ENCODE data around the genes RAB43, H1-10 and MBD4.

- PRO-cap, 4 experiments: no peak in any of the 4 experiments
- RAMPAGE, long total RNA, 2 experiments: no peak in any of the 2 experiments
Measured at GRCh38 chr3:128743275-128743884, 17.4 kb downstream of the RAB7A start.

GRCh38 chr3:128898902-128899479 lies 19.6 kb downstream of the ACAD9 start:
- PRO-cap, 4 experiments: no peak in any of the 4 experiments
- RAMPAGE, long total RNA, 2 experiments: no peak in any of the 2 experiments

DNA sequence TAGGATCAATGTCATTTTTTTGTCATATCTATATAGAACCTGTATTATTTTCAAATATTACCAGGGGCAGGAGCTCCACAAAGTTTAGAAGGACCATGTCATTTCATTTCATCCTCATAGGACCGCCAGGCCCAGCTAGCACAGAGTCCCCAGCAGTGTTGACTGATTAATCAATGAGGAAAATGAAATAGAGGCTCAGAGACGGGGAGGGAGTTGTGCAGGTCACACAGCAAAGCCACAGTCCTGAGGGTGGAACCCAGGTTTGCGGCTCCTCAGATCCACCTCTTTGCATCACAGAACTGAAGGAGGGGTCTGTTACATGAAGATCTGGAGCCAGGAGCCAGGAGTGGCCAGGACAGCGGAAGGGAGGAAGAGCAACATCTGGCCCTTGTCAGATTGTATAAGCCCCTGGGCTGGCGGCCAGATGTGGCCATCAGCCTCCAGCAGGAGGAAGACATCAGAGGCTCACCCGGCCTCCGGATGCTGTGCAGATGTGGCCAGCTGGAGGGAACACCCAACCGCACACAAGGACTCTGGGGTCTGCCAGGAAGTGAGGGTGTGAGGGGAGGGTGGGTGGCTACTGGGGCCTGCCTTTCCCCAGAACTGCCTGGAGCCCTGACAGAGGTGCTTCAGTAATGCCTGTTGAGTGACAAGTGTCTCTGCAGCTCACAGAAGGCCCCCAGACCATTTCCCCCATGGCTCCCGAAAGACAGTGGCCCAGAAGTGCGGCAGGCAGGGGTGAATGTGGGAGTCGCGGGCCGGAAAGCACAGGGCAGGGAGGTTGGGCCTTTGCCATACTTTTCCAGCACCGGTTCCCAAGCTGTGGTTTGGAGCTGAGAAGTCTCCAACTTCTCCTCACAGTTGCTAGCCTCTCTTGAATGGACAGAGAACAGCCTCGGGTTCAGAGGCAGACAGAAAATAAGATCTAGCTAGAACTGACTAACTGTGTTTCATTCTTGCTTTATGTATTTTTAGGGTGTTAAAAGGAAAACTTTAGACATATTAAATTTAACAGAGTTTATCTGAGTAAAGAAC lies 21.3 kb downstream of the EFCC1 start:
- PRO-cap, 4 experiments: no peak in any of the 4 experiments
- RAMPAGE, long total RNA, 2 experiments: no peak in any of the 2 experiments

DNA sequence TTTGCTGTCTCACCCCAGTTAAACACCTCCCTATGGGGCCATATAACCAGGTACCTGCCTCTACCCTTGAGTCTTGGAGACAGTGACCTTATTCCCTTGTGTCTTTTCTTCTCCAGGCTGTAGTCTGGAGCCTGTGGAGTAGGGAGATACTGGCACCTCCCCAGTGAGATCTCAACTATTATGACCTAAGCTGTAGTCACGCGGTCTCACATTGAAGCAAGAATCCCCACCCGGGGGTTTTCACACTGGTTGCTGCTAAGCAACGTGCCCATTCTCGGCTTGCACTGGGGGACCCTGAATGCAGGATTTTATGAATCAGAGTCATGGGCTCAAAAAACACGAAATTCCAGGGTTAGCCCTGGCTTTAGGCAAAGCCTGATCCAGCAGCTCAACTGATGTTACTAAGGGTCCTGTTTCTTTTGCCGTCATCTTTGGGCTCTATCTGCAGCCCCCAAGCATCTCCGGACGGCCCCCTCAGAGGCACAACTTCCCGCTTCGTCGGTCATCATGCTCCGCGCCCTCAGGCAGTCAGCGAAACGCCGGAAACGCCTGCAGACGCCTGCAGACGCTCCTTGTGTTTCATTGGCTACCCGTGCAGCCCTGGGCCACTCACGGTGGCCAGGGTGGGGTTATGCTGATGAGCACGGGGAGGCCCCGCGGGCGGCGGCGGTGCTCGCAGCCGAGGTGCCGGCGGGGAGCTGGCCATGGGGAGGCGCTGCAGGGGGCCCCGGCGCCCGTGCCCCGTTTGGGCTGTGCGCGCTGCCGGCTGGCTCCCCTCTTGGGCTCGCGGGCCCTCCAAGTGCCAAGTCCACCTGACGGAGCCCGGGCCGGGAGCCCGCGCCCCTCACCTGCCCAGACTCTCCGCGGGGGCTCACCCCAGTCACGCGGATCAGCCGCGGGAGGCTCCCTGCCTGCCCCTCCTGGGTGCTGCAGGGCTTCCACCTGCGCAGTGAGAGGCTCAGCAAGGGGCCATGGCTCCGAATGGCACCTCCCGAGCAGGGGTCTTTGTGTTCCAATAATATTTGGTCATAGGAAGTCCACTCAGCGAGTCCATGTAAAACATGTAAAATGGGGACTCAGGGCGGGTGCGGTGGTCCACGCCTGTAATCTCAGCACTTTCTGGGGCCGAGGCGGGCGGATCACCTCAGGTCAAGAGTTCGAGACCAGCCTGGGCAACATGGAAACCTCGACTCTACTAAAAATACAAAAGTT lies 25.9 kb downstream of the EFCC1 start:
- PRO-cap, 4 experiments: peak in 4 of 4 experiments; most common plus-strand start position 682 of the sequence (in 4); most common minus-strand start position 530 of the sequence (in 4)
- RAMPAGE, long total RNA, 2 experiments: no peak in any of the 2 experiments

DNA sequence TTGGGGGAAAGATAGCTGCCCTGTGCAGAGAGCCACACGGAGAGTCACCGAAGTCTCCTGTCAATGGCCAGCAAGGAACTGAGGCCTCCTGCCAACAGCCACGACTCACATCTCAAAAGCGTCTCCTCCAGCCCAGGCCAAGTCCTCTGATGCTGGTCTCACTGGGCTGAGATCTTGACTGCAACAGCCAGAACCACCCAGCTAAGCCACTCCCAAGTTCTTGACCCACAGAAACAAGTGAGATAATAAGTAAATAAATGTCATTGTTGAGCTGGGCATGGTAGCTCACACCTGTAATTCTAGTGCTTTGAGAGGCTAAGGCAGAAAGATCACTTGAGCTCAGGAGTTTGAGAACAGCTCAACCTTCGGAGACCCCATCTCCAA lies 8.5 kb upstream of the GP9 start:
- PRO-cap, 4 experiments: no peak in any of the 4 experiments
- RAMPAGE, long total RNA, 2 experiments: no peak in any of the 2 experiments

DNA sequence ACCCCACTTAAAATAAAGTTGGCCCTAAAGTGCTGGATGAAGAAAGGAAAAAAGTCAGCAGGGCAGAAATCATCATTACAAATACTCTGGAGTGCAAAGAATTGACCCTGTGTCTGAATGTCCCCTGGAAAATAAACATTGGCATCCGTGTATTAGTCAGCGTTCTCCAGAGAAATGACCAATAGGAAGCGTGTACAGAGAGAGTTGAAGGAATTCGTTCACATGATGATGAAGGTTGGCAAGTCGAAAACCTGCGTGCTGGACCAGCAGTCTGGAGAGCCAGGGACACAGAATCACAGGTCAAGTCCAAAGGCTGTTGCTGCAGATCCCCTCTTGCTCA lies 16.6 kb downstream of the GP9 start:
- PRO-cap, 4 experiments: peak in 3 of 4 experiments; most common plus-strand start position 269 of the sequence (in 3)
- RAMPAGE, long total RNA, 2 experiments: no peak in any of the 2 experiments

DNA sequence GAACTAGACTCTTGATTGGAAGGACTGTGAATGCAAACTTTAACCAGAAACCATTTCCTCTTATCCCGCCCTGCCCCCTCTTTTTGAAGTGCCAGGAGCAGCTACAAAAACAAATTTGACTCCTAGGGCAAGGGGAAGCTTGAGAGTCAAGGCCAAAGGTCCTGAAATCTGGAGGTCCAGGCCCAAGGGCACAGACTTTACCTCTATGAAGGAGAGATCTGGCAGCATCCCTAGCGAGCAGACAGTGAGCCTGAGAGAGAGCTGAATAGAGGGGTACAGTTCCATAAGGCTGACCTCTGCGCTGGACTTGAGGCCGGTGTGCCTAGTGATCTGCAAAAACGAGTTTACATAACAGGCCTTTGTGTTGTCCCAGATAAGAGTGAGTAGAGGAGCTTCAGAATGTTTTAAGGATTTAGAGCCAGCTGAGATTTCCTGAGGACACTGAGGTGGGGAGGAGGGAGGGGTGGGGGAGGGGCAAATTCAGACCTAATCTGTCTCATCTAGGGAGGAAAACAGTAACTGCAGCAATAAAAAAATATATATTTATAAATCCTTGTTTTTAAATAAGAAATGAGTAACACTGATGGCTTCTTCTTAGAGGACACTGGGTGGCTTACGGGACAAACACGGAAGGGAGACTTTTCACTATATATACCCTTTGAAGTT lies 5.0 kb downstream of the RAB43 start:
- PRO-cap, 4 experiments: peak in 3 of 4 experiments; most common plus-strand start position 372 of the sequence (in 1); most common minus-strand start position 246 of the sequence (in 2)
- RAMPAGE, long total RNA, 2 experiments: no peak in any of the 2 experiments

DNA sequence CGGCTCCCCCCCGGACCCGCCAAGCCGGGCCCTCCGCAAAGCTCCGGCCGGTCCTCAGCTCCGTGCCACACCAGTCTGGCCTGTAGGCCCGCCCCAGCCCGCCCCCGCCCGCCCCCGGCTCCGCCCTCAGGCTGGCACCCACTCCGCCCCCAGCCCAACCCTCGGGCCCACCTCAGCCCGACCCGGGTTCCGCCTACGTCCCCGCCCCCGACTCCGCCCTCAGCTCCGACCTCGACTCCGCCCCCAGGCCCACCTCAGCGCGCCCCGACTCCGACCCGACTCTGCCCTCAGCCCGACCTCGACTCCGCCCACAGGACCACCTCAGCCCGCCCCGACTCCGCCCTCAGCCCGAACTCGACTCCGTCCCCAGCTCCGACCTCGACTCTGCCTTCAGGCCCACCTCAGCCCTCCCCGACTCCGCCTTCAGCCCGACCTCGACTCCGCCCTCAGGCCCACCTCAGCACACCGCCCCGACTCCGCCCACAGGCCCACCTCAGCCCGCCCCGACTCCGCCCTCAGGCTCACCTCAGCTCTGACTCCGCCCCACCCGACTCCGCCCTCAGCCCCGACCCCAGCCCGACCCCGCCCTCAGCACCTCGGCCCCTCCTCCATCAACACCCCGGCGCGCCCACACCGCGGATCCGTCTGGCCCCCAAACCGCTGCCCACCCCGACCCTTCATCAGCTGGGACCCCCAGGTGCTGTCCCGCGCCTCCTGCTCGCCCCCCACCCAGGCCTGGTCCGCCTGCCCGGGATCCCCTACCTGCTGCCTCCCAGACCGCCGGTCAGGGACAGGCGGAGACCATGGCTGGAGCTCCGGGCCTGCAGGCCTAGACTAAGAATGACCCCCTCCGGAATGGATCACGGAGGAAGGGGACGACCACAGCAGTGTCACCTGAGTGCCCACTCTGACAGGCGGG lies at the start of gene RAB43:
TSS of gene RAB43 (minus strand) at position 77 of the 919 bp plus-strand sequence.
- PRO-cap, 4 experiments: peak in 4 of 4 experiments; most common plus-strand start position 351 of the sequence (in 2); most common minus-strand start position 77 of the sequence (in 3)
- RAMPAGE, long total RNA, 2 experiments: no peak in any of the 2 experiments

DNA sequence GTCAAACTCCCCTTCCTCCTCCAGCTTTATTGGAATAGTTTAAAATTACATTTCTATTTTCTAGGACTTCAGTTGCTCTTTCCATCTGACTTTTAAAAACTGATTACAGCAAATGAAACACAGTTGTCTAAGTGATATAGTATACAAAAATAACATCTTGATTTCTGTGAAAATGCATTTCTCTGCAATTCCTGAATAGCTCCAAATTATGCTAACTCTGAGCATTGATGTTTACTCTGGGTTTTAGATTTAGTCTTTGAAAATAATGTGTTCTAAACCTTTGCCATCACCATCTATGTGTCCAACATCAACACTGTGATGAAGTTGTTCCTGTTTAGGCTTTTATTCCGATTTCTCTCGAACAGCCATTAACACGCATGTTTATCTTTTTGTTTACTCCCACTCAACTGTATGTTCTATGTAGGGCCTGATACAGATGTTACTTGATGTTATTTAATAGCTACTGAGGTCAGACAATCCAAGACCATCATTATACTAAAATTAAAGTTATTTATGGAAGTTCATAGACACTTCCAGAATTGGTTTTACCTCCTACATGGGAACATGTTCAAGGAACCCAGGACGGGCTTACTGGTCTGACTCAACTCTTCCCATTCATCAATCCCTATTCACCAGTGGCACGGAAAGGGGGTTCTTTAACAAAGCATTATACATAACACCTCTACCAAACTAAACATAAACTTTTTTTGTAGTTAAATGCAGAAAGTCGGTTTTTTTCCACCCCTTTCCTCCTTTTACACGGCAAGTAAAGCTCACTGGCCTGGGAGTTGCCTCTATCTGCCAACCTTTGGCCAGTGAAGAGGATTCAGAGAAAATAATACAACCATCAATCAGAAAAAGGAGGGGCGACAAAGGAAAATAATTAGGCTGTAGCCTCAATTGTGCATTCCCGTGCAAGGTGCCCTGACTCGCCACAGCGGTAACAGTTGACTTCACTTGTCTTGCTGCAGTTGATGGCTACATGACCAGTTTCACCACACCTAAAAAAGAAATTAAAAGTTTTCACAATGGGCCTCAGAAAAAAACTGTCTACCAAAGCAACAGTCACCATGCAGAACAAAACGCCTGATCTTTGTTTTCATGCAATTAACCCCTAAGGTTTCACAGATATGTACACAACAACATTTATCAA lies 9.1 kb upstream of the ISY1 start:
- PRO-cap, 4 experiments: no peak in any of the 4 experiments
- RAMPAGE, long total RNA, 2 experiments: start-site peak on the minus strand in 1 of 2 experiments, centred at position 405 of the sequence, 1,075 reads per replicate

- PRO-cap, 4 experiments: peak in 3 of 4 experiments; most common plus-strand start chr3:129279524 (in 2); most common minus-strand start chr3:129279909 (in 2)
- RAMPAGE, long total RNA, 2 experiments: no peak in any of the 2 experiments
Measured at GRCh38 chr3:129279344-129280105, 855 bp downstream of the HMCES start.

GRCh38 chr3:129282580-129283179 lies 4.0 kb downstream of the HMCES start:
- PRO-cap, 4 experiments: peak in 1 of 4 experiments; most common plus-strand start chr3:129282925 (in 1); most common minus-strand start chr3:129282822 (in 1)
- RAMPAGE, long total RNA, 2 experiments: no peak in any of the 2 experiments

DNA sequence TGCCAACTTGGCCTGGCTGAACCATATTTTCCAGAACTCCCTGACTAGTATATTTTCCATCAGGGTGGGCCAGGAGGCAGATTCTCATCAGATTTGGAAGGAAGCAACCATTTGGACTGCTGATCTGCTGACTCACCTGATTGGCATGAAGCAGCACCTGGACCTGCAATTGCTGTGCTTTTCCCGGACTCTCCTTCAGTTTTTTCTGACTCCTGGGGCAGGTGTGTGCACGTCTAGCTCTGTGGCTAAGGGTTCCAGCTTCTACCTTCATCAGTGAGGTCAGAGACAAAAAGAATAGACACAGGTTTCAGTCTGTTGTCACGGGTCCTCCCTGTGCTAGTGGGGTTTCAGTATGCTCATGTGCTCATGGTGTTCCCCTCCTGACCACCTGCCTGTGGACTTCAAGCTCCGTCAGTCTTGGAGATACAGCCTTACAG lies 6.0 kb downstream of the H1-10 start:
- PRO-cap, 4 experiments: peak in 1 of 4 experiments; most common plus-strand start position 198 of the sequence (in 1)
- RAMPAGE, long total RNA, 2 experiments: no peak in any of the 2 experiments

- PRO-cap, 4 experiments: peak in 4 of 4 experiments; most common plus-strand start chr3:129316347 (in 2); most common minus-strand start chr3:129316286 (in 4)
- RAMPAGE, long total RNA, 2 experiments: start-site peak on the minus strand in 1 of 2 experiments, at chr3:129316285-129316289 at its widest, 166 reads per replicate
Measured at GRCh38 chr3:129316047-129317018, at the start of gene H1-10. H1-10 (minus strand) TSS chr3:129316286.

DNA sequence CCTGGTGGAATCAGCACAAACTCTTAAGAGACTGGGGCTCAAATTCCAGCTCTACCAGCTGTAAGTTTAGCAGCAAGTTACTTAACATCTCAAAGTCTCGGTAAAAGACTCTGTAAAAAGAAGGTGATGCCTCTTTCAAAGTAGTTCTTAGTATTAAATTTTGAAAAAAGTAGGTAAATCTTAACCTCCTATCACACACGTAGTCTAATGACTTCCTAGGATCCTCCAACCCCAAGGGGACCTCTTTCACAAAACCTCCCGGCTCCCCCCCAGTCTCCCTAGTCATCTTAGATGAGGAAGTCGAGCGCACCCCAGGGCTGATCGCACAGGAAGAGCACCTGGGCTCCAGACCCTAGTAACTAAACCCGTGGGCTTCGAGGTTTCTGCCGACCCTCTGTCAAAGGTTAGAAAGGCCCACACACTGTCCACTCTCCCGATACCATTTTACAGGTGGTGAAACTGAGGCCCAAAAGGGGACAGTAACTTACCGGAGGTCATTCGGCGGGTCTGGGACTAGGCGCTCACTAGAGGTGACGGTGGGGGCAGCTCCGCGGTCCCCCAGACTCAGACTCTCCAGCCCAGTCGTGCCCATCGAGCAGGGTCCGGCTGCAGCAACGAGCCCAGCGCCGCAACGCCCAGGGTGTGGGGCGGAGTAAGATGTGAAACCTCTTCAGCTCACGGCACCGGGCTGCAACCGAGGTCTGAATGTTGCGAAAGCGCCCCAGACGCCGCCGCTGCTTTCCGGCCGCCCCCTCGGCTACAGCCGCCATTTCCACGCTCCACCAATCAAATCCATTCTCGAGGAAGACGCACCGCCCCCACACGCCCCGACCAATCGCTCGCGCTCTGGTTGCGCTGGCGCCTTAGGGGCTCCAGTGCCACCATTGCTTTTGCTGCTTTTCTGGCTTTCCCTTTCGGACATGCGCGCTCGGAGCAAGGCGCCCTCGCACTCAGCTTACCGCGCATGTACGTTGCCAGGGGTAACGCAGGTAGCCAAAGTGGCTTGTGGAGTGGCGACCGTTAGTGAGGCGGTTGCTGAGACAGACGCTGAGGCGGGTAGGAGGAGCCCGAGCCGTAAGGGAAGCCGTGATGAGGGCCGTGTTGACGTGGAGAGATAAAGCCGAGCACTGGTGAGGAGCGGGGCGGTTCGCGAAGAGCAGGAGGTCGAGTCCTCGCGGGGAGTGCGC lies at the start of gene MBD4:
TSS of gene MBD4 (minus strand) at position 707 of the 1,187 bp plus-strand sequence.
- PRO-cap, 4 experiments: peak in 4 of 4 experiments; most common plus-strand start position 281 of the sequence (in 4); most common minus-strand start position 710 of the sequence (in 3)
- RAMPAGE, long total RNA, 2 experiments: start-site peak on the plus strand in 2 of 2 experiments, centred at positions 904 to 1,035 of the sequence, 46 to 76 reads per replicate; start-site peak on the minus strand in 2 of 2 experiments, centred at positions 654 to 696 of the sequence, 510 to 956 reads per replicate

DNA sequence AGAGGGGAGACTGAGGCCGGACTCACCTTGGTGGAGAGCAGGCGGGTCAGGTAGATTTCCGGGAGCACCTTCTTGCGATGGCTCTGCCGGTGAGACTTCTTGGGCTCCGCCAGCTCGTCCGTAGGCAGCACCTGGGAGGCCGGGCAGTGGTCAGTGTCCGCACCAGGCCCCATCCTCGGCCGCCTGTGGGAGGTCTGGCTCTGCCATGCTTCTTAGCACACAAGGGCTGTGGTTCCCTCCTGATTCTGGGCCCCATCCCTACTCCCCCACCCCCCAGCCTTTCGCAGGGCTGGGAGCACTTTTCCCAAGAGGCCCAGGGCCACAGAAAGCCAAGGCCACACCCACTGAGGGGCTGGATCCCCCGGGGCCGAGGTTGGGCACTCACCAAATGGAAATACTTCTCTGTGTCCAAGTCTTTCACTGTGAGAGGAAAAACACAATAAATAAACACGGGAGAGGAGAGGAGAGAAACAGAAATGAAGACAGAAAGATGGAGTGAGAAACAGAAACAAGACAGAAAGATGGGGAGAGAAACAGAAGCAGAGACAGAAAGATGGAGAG lies 17.4 kb downstream of the H1-8 start:
- PRO-cap, 4 experiments: no peak in any of the 4 experiments
- RAMPAGE, long total RNA, 2 experiments: no peak in any of the 2 experiments

DNA sequence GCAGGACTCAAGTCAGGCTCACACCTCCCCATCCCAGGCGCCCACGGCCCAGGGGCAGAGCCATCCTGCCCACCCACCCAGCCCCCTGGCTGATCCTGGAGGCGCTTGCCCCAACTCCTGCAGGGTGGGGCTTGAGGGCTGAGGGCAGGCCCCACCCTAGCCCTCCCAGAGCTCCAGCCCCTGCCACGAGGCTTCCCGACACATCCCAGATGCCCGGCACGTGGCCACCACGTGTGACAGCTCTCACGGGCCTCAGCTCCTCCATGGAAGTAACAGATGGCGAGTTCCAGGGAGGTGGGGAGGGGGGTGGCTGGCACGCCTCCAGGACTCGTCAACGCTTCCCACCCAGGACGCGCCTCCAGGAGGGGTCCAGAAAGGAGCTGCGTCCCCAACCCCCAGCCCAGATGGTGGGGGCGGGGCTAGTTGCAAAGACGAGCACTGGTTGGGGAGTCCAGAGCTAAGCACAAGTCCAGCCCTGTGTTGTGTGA lies 29.1 kb downstream of the PLXND1 start:
- PRO-cap, 4 experiments: peak in 1 of 4 experiments; most common minus-strand start position 119 of the sequence (in 1)
- RAMPAGE, long total RNA, 2 experiments: no peak in any of the 2 experiments

- PRO-cap, 4 experiments: peak in 2 of 4 experiments; most common minus-strand start chr3:129593713 (in 1)
- RAMPAGE, long total RNA, 2 experiments: no peak in any of the 2 experiments
Measured at GRCh38 chr3:129593485-129594297, 12.8 kb downstream of the PLXND1 start.

- PRO-cap, 4 experiments: peak in 1 of 4 experiments; most common plus-strand start chr3:129596678 (in 1); most common minus-strand start chr3:129596337 (in 1)
- RAMPAGE, long total RNA, 2 experiments: no peak in any of the 2 experiments
Measured at GRCh38 chr3:129596203-129597360, 9.9 kb downstream of the PLXND1 start.

DNA sequence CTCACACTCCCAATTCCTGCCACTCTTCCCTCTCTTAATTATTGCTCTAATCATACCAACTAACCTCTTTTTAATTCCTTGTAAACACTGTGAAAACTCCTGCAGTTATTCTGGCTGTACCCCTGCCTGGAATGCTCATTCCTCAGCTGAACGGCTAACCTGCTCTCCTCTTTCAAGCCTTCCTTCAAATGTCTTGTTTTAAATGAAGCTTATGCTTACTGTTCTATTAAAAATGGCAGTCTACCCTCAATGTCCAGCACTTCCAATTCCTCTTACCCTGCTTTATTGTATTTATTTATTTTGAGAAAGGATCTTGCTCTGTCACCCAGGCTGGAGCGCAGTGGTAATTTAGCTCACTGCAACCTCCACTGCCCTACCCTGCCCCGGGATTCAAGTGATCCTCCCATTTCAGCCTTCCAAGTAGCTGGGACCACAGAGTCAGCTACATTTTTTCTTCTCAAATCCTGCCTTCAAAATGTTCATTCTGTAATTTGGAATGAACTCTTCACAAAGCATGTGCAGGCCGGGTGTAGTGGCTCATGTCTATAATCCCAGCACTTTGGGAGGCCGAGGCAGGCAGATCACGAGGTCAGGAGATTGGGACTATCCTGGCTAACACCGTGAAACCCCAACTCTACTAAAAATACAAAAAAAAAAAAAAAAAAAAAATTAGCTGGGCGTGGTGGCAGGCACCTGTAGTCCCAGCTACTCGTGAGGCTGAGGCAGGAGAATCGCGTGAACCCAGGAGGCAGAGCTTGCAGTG lies 114.8 kb upstream of the PLXND1 start:
- PRO-cap, 4 experiments: no peak in any of the 4 experiments
- RAMPAGE, long total RNA, 2 experiments: no peak in any of the 2 experiments

GRCh38 chr3:129747585-129748233 lies 141.2 kb upstream of the PLXND1 start:
- PRO-cap, 4 experiments: no peak in any of the 4 experiments
- RAMPAGE, long total RNA, 2 experiments: no peak in any of the 2 experiments